ENCODE results near the gene CAPN1.

- PRO-cap, result no peak
Observed at GRCh38 chr11:64901722-64902452, 15.1 kb downstream of the ATG2A start.

- PRO-cap, result no peak
Observed at GRCh38 chr11:64910102-64910855, 6.7 kb downstream of the ATG2A start.

DNA sequence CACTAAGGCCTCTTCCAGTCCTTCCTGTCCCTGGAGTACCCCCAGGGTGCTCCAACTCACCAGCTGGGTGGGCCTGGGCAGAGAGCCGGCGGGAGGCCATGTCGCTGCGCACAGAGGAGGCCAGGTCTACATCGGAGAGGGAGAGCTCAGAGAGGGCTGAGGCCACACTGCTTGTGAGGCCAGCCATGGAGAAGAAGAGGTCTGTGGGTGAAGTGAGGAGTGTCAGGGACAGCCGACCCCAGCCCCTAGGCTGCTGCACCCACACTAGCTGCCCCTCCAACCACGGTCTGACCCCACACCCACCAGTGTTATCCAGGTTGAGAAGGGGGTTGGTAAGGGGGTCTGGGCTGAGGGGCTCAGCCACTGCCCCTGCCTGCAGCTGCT lies 5.2 kb downstream of the ATG2A start:
- PRO-cap, result no peak

DNA sequence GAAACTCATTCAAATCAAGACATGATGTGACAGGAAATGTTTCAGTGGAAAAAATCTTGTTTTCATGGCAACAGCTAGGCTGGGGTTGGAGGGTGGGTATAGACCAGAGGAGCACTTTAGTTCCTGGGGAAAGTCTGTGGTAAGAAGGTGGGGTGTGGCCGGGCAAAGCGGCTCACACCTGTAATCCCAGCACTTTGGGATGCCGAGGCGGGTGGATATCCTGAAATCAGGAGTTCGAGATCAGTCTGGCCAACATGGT lies 1.1 kb downstream of the MAJIN start:
- PRO-cap, result no peak

DNA sequence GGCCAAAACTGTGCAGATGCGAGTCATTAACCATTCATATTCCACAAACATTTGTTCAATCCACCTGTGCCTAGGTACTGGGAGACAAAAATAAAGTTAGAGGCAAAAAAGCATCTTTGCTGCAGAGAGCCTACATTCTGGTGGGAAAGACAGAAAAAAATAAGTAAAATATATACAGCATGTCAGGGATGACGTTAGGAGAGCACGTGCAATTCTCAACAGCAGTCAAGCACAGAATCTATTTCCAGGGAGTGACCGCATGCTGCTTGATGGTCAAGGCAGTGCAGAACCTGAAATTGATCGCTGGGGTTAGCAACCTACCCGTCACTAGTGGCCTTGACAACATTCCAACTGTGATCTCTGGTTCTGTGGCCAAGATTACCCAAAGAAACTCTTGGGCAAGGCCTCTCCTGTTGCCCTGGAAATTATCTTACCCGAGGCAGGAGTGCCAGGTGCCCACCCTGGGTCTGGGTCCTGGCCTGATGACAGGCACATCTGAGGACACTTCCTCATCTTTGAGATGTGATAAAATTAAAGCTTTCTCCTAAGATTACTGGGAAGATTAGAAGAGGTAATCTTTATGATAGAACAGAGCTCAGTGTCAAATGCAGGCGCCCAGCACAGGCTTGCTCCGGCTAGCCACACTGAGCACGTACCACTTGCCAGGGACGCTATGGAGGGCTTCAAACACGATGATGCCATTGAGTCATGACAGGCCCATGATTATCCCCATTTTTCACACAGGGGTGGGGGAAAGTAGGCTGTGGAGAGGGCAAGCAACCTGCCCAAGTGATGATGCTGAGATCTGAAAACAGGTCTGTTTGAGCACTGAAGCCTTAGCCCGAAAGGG lies 2.2 kb downstream of the TM7SF2 start:
- PRO-cap, result no peak

DNA sequence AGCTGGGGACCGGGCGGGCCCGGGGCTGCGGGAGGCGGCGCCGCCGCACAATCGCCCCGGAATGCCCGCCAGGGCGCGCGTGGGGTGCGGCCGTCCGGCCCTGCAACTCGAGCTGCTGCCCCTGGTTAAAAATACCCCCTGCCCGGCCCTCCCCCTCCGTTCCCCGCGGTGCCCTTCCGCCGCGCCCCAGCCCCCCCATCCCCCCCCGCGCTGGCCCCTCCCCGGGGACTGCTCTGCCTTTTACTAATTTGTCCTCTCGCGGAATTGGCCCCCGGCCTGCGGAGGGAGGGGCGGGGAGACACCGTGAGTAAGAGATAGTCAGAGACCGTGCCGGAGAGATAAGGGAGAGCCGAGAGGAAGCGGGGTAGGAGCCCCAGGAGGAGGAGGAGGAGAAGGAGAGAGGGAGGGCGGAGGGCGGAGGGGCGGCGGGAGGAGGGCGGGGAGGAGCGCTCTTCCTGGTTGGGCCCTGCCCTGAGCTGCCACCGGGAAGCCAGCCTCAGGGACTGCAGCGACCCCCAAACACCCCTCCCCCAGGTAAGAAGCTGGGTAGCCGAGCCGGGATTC lies at the start of gene CAPN1:
CAPN1 (plus strand) TSS at position 449 of the 564 bp plus-strand sequence.
- PRO-cap, result bidirectional peak, plus-strand start at position 321 of the sequence, minus-strand start at position 127 of the sequence

- PRO-cap, result no peak
Observed at GRCh38 chr11:65183104-65183449, 1.3 kb downstream of the CAPN1 start.

- PRO-cap, result no peak
Observed at GRCh38 chr11:65311016-65311448, 3.6 kb upstream of the CDC42EP2 start.

GRCh38 chr11:65322445-65322946 lies 7.8 kb downstream of the CDC42EP2 start:
- PRO-cap, result no peak

- PRO-cap, result no peak
Observed at GRCh38 chr11:65414536-65415159, 28.2 kb downstream of the FRMD8 start.

GRCh38 chr11:65416395-65416786 lies 30.0 kb downstream of the FRMD8 start:
- PRO-cap, result no peak

- PRO-cap, result no peak
Observed at GRCh38 chr11:65423668-65423902, 37.1 kb downstream of the FRMD8 start.

DNA sequence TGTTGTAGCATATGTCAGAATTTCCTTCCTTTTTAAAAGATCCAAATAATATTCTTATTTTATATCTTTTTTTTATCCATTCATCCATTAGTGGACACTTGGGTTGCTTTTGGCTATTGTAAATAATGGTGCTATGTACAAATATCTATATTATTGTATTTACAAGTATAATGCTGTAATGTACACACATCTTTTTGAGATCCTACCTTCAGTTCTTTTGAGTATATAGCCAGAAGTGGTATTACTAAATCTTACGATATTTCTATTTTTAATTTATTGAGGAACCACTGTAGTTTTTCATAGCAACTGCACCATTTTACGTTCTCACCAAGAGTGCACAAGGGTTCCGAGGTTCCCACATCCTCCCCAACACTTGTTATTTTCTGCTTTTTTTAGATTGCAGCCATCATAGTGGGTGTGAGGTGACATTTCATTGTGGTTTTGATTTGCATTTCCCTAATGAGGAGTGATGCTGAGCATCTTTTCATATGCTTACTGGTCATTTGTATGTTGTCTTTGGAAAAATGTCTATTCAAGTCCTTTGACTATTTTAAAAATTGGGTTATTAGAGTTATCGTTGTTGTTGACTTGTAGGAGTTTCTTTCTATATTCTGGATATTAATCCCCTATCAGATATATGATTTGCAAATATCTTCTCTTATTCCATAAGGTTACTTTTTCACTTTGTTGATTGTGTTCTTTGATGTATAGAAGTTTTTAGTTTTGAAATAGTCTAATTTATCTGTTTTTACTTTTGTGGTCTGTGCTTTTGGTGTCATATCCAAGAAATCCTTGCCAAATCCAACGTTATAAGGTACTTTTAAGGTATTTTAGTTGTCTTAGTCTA lies 45.0 kb downstream of the FRMD8 start:
- PRO-cap, result no peak

- PRO-cap, result no peak
Observed at GRCh38 chr11:65433948-65435143, 47.9 kb downstream of the FRMD8 start.

GRCh38 chr11:65440128-65440461 lies 53.7 kb downstream of the FRMD8 start:
- PRO-cap, result no peak

- PRO-cap, result no peak
Observed at GRCh38 chr11:65505727-65506453, 19.0 kb upstream of the SCYL1 start.

DNA sequence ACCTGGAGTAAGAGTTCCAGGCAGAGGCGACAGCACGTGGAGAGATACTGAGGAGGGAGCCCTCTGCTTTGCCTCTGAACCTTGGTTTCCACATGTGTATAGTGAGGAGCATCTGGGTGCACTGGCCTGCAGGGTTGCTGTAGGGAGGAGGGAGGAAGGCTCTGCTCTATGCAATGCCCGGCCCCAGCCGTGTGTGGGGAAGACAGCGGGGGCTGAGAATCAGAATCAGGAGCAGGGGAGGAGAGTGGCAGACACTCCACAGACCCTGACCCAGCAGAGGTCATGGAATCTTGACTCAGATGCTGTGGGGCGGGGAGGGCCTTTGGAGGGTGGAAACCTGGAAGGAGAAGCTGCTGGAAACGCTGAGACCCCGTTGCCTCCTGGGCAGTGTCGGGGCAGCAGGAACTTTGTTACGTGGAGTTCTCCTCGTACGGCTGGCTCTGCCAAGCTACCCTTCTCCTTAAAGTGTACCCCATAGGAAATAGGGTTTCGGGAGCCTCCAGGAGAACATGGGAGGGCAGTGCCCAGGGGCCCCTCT lies 4.1 kb downstream of the SCYL1 start:
- PRO-cap, result no peak

GRCh38 chr11:65540903-65541312 lies 16.0 kb downstream of the SCYL1 start:
- PRO-cap, result no peak

GRCh38 chr11:65555423-65556245 lies 2.5 kb downstream of the LTBP3 start:
- PRO-cap, result no peak

- PRO-cap, result no peak
Observed at GRCh38 chr11:65591831-65592768, 3.5 kb downstream of the KCNK7 start.